Islet of Langerhans (tissue), 1 donor: Measurements from ENCODE around the genes CAPN5, OMP, AQP11 and INTS4.

GRCh38 chr11:75719108-75719532, 1.5 kb downstream of the MOGAT2 start:
- RRBS: no CpG with 5 or more reads among the region's 3 CpGs

DNA sequence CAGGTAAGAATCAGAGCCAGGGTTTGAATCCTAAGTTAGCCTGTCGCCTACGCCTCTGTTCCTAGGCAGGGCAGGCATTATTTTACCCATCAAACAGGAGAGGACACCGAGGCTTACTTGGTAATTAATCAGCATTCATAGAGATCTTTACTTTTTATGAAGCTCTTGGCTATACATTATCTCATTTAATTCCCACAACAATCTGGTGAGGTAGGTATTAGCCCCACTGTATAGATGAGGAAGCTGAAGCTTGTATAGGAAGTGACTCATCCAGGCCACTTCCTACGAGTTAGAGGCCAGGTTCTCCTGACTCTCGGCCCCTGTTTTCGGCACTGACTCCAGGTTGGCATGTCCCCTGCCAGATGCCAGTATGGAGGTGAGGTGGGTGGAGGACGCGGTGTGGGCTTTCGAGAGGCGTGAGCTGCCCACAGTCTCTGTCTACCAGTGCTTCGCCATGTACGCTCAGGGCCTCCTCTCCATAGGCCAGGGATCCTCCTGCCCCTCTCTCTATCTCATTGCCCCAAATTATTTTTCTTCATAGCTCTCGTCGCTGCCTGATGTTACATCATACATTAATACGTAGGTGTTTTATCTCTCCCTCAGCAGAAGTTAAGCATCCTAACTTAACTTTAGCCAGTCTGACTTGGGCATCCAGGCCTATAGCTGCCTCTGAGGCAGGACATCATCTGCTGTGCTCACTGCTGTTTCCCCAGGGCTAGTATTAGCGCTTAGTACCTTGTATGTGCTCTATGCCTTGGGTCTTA, 8.9 kb downstream of the DGAT2 start:
- RRBS: no CpG with 5 or more reads among the region's 16 CpGs

DNA sequence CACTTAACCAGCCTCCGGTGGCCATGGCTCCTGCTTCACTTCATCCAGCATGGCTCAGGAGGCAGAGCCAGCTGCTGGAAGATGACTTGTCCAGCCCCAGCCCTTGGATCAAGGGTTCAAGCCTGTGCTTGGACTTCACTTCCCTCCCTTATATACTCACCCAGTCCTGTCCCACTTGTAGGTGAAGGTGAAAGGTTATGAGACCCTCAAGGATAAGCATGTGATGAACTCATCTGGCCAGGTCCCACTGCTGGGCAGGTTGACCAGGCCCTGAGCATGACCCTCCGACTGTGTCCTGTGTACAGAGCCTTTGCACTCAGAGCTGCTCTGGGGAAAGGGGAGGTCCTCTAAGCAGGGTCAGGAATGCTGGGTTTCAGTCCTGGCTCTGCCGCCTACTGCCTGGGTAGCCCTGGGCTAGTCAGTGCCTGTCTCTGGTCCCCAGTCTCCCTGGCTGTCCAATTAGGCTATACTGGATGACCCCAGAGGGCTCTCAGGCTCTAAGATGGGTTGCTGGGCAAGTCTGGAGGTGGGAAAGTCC, 14.0 kb downstream of the DGAT2 start:
- RRBS: no CpG with 5 or more reads among the region's 3 CpGs

DNA sequence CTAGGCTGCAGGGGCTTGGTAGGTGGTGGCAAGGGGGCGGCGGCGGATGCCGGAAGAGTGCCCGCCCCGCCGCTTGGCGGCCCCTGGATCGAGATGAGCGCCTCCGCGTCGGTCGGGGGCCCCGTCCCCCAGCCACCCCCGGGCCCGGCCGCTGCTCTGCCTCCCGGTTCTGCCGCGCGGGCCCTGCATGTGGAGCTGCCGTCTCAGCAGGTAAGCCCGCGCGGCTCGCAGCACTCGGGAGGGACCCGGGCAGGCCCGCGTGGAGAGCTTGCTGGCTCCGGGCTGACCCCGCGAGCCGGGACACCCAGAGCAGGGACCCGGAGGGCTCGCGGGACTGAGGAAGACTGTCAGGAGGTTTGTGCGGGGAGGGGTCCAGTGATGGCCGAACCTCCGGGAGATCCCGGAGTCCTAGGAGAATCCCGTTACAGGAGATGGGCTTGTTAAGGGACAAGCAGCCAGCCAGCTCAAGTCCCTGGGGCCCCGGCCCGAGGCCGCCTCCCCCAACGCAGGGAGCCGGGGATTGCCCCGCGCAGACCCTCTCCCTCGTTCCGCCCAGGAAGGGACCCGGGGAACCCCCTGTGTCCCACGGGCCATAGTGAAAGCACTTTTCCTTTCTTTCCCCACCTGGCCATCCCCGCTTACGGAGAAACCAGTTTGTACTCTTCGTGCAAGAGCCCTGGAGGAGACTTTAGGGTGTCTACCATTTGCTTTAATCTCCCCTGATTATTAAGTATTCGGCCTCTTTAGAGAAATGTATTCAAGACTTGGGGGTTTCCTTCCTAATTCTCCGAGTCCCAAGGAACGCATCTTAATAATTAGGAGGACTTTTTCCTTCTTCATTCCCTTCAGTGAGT, 532 bp downstream of the UVRAG start:
- RRBS: 4% methylated on average over 35 of the region's 60 CpGs

GRCh38 chr11:75816553-75817227, 1.7 kb downstream of the UVRAG start:
- RRBS: no CpG with 5 or more reads among the region's 6 CpGs

- RRBS: no CpG with 5 or more reads among the region's 5 CpGs
Observed at GRCh38 chr11:75826426-75826773, 11.4 kb downstream of the UVRAG start.

GRCh38 chr11:76115886-76116604, 90.3 kb downstream of the WNT11 start:
- RRBS: no CpG with 5 or more reads among the region's 5 CpGs

GRCh38 chr11:76142762-76143337, 63.5 kb downstream of the WNT11 start:
- RRBS: no CpG with 5 or more reads among the region's 11 CpGs

- RRBS: no CpG with 5 or more reads among the region's 2 CpGs
Observed at GRCh38 chr11:76250501-76250828, 44.2 kb upstream of the WNT11 start.

DNA sequence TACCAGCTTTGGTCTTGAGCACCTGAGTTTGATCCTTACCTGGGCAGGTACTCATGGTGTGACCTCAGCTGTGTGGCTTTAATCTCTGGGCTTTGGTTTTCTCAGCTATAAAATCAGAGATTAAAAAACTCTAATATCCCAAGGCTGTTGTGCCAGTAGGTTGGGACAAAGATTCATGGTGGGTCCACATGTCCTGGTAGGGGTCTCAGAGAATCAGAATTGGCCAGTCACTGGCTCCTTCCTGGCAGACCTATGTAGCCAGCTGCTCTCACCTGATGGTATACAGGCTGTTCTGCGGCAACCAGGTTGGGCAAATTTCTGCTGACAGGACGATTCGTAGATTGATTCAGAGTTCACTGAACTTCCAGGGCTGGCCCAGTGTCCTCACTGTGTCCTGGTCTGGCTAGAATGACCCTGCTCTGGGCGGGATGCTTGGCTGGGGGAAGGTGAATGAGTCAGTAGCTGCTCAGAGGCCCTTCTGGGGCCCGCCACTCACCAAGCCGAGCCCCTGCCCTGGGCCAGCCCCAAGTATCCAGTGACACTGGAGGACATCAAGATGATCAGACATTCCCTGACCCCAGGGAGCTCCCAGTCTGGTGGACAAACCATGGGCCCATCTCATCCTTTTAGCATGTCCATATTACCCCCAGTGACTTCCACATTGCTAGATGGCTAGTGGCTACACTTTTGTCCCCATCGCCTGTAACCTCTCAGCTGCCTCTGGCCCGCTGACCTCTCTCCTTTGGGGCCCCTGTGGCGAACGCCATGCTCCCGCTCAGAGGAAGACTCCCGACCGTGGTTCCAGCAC, 62.9 kb upstream of the WNT11 start:
- RRBS: no CpG with 5 or more reads among the region's 13 CpGs

DNA sequence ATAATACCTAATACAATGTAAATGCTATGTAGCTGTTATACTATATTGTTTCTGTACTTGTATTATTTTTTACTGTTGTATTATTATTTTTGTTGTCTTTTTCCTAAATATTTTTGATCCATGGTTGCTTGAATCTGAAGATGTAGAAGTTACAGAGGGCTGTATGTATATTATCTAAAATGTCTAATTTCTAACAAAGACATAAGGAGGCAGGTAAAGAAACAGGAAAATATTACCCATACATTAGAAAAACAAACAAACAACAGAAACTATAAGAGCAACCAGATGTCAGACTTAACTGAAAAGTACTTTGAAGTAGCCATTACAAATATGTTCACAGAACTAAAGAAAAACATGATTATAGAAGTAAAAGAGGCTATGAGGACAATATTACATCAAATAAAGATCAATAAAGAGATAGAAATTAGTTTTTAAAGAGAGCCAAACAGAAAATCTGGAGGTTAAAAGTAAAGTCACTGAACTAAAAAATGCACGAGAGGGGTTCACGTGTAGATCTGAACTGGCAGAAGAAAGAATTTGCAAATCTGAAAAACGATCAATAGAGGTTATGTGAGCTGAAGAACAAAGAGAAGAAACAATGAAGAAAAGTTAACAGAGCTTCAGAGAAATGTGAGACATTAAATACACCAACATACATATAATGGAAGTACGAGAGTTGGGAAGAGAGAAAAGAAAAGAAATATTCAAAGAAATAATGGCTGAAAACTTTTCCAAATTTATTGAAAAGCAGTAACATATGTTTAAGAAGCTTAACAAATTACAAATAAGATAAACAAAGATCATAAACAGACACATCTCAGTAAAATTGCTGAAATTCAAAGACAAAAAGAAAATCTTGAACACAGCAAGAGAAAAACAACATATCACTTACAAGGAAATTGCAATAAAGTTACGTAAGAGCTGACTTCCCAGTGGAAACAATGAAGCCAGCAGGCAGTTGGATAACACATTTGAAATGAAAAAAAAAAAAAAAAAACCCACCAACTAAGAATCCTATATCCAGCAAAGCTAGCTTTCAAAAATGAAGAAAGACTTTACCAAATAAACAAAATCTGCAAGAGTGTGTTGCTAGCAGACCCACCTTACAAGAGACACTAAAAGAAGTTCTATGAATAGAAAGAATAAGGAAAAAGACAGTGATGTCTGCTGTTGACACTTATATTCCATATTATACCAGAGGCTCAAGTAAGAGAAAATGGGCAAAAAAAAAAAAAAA, 56.7 kb downstream of the EMSY start:
- RRBS: no CpG with 5 or more reads among the region's 5 CpGs

- RRBS: no CpG with 5 or more reads among the region's 8 CpGs
Observed at GRCh38 chr11:76592428-76592969, 78.0 kb downstream of the LRRC32 start.

GRCh38 chr11:76629970-76630816, 40.4 kb downstream of the LRRC32 start:
- RRBS: no CpG with 5 or more reads among the region's 14 CpGs

DNA sequence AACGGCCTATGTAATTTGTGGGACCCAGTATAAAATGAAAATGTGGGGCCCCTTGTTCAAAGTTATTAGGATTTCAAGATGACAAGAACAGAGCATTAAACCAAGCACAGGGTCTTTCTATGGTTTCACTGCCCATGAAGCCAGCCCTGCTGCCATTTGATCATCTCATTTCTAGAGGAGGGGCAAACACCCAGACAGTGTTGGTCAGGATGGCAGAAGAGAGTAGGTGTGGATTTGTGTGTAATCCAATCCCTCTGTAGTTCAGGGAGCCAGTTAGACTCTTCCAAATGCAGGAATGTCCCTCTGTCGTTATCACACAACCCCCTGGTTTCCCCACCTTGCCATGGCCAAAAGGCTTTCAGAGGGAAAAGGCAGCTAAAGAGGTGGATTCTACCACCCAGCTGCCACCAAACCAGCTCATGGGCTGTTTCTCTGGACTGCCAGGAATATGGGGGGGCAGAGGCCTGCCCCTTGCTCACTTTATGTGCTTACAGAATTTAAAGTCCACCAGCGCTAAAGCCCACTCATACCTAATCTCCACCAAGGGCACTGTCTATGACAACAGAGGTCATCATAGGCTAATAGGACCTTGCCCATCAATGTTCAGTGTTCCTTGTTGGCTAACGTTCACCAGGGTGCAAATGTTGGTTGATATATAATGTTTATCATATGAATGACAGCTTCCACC, 18.1 kb downstream of the TSKU start:
- RRBS: no CpG with 5 or more reads among the region's 4 CpGs

DNA sequence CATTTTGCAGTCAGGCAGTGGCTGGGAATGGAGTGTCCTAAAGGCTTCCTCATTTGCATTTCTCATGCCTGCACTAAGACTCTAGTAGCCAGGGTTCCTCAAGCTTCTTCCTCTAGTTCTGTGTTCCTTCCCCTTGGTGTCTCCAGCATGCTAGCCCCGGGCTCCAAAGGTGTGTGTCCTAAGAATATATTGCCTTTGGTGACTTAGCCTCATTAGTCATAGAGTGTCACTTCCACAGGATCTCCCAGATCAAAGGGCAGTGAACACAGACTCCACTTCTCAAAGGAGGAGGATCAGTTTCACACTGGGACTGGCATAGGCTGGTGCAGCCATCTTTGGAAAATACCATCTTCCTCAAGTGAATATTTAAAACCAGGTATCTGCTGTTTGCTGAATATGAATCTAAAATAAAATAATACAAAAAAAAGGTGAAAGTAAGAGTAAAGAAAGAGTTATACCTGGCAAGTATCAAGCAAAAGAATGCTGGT, 21.3 kb upstream of the ACER3 start:
- RRBS: no CpG with 5 or more reads among the region's 1 CpG

DNA sequence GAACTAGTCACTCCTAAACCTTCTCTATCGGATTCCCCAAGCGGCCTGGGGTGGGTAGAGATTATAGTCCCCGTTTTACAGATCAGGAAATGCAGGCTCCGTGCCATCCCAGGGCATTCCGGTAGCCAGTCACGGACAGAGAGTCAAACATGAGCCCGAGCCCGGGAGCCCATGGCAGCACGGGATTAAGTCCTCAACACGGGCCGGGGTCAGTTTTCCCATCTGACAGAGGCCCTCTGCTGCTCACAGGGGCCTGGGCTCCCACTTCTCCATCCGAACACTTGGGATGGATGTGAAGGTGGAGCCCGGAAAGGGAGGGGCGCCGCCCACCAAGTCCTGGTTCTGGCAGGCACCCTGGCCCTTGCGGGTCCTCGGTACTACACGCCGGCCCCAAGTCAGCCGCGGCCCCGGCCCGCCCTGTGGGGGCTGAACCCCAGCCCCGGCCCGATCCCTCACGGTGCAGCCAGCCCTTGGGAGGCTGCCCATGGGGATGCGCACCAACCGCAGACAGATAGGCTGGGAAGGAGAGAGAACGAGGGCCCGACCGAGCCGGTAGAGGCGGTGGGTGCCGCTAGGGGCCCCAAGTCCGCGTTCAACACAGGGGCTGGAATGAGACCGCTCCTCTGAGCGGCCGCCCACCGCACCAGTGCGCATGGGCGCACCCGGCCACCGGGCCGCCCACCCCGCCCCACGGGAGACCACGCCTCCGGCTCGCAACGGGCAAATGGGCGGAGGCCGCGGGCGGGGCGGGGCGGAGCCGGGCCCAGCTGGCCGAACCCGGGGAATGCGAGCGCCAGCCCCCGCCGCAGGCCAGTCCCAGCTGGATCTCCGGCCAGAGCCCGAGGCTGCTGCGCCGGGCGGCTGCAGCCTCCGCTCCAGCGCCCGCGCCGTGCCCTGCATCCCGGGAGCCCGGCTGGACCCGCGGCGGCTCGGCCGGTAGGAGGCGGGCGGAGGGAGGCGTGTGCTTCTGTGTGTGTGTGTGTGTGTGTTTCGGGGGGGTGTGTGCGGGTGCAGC, at the start of gene CAPN5:
Gene CAPN5 (plus strand): TSS at position 813 of the 1,015 bp plus-strand sequence.
- RRBS: 6% methylated on average over 50 of the region's 86 CpGs

DNA sequence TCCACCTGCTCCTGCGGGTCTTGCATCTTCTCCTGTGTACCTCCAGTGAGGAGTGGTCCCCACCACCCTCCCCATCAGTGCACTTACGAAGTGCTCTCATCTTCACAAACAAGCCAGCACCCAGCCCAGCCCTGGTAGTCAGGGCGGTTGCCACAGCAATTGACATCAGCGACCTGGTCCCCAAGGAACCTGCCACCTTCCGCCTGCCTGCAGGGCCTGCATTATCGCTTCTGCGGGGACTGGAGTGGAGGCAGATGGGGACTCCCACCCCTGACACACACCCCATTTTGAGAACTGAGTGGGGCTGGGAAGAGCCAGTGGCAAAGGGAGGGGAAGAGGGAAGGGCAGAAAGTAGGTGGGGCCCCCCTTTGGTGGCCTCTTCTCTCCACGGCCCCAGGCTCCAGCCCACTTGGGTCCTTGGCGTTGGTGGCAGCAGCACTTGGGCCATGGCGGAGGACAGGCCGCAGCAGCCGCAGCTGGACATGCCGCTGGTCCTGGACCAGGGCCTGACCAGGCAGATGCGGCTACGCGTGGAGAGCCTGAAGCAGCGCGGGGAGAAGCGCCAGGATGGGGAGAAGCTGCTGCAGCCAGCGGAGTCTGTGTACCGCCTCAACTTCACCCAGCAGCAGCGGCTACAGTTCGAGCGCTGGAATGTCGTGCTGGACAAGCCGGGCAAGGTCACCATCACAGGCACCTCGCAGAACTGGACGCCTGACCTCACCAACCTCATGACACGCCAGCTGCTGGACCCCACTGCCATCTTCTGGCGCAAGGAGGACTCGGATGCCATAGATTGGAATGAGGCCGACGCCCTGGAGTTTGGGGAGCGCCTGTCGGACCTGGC, at the start of gene OMP:
Gene OMP (plus strand): TSS at position 447 of the 844 bp plus-strand sequence.
- RRBS: no CpG with 5 or more reads among the region's 35 CpGs

GRCh38 chr11:77475134-77475700, 1.3 kb upstream of the PAK1 start:
- RRBS: no CpG with 5 or more reads among the region's 7 CpGs

DNA sequence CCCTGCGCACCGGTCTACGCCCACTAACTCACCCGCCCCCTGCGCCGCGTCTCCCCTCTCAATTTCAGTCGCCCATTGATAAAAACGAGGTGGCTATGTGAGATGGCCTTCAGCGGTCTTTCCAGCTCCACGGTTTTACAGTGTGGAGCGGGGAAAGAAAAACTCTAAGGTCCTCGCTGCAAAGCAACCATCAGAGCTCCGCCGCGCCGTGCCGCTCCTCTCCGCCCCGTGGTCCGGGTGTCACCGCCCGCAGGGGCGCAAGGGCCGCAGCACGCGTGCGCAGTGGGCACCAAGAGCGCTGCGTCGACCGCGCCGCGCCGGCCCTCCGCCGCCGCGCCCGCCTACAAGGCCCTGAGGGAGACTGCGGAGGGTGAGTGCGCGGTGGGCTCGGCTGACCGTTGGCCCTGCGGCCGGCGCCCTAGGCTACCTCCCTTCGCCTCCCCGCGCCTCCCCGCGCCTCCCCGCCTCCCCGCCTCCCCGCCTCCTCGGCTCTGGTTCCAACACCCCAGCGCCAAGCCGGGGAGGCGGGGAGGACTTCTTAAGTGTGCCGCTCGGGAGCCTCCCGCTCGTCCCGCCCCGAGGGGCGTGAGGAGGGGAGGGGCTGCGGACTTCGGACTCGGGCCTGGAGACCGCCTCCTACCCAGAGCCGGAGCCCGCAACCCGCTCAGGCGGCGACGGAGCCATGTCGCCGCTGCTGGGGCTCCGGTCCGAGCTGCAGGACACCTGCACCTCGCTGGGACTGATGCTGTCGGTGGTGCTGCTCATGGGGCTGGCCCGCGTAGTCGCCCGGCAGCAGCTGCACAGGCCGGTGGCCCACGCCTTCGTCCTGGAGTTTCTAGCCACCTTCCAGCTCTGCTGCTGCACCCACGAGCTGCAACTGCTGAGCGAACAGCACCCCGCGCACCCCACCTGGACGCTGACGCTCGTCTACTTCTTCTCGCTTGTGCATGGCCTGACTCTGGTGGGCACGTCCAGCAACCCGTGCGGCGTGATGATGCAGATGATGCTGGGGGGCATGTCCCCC, at the start of gene AQP11:
Gene AQP11 (plus strand): TSS at position 643 of the 1,024 bp plus-strand sequence.
- RRBS: 3% methylated on average over 42 of the region's 103 CpGs

GRCh38 chr11:77994513-77995550, at the start of gene INTS4:
Gene INTS4 (minus strand): TSS chr11:77994668.
- RRBS: 17% methylated on average over 1 of the region's 45 CpGs